NB4 (cell line): ENCODE measurements around a stretch of chr2.

DNA sequence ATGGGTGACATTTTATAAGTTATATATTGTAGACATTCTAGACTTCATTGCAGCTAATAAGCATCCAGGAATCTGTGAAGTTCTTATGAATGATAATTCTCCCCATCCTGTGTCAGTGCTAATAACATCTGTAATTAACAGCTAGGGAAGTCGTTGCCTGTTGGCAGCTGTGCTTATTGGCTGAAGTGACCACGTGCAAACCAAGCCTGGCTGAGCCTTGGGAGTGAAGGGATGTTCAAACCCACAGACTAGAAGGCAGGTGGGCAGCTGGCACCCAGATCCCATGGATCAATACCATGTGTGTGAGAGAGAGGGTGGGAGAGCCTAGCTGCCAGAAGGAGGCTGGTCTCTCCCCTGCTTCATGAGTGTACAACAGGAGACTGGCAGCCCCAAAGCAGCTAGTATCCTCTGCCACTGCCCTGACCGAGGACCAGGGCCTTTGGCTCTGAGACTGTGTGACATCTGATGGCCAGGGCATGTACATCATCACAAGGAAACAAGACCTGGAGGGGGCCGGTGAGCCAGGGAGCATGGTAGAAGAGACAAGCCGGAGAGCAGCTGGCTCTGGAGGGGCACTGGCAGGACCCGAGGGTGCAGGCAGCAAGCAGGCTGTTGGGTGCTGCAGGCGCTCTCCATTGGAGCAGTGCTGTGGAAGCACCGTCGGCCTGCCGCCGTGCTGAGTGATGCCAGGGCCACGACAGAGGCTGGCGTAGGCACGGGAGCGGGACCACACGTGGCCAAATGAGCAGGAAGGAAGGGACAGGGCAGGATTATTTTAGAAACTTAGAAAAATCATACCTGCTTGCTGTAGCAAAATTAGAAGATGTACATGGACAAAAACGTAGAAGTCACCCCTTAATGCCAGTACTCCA, 335.4 kb downstream of the GBX2 start:
- RRBS = no CpG with 5 or more reads among the region's 17 CpGs

DNA sequence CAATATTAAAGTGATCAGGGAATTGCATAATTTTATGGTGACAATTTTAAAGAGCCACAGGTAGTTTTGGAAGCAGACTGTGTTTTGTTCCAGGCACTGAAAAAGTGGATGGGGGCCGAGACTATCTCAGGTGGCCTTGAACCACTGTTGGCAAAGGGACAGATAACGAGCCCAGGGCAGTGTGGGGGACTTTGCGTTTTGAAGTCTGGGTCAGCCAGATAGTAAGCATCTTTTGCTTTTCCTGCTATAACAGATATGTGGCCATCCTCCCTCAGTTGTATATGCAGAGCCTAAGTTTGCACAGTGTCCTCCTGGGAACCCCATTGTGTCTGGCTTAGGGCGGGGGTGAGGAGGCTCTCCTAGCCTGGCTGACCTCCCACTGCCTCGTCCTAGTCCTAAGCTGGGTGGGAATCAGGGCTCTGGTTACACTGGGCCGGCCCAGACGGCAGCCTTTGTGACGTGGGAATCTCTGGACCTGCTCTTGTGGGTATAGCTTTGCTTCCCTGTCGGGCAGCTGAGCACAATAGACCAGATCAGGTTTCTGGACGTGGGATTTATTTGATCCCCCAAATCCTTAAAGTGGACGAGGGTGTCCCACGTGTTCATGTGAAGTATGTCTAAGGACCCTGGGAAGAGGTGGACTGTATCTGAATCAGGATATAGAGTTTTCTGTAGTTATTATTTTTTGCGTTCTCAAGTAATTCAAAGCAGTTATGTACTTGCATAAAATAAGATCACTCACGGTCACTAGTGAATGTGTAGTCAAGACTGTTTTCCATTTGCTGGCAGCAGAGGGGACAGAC, 2.8 kb downstream of the ACKR3 start:
- RRBS = no CpG with 5 or more reads among the region's 14 CpGs

- RRBS = no CpG with 5 or more reads among the region's 9 CpGs
Observed at GRCh38 chr2:236820708-236821084, 251.1 kb downstream of the ACKR3 start.

DNA sequence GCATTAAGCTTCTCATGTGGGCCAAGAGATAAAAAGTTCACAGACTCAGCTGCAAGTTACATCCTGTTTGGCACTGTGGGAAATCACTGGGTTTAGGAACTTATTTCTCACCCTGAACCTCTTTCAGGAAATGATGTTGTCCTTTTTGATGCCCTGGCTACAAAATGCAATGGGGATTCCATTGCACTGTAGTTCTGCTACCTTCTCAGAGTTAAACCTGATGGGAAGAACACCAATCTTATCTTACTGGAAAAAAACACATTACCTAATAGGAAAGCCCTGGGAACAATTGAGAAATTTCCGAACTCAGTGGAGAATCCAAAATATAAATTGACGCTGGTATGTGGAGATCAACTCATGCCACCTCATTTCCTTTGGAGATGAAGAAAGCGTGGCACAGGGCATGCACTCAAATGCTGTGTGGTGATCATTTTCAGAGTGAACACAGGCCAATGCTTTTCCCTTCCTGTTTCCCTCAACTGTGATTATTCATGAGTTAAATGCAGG, 252.0 kb upstream of the COPS8 start:
- RRBS = no CpG with 5 or more reads among the region's 3 CpGs

DNA sequence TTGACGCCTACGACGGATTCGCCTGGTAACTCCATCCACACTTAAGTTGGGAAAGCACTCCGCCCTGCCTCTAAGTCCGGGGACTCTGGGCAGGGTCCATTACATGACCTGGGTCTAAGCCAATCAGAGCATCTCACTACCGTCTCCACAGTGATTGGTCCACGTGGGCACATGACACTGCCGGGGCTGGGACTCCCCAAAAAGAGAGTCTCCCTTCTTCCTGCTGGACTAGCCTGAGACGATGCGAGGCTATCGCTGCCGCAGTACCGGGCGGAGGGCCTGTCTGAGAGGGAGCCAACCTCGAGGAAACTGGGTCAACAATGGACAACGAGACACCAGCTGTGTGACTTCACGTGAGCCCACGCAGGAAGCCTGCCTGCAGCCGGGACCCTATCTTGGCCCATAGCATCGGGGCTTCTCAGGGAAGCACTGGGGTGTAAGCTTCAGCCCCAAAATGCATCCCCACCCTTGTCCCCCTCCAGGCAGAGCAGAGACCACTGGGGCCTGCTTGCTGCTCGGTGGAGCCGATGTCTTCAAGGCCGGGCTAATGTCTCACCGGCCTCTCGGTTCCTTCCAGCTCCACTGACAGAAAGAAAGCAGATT, 21.4 kb upstream of the COPS8 start:
- RRBS = 80% methylated on average over 10 of the region's 26 CpGs

- RRBS = no CpG with 5 or more reads among the region's 5 CpGs
Observed at GRCh38 chr2:237122331-237122693, 36.6 kb downstream of the COPS8 start.

DNA sequence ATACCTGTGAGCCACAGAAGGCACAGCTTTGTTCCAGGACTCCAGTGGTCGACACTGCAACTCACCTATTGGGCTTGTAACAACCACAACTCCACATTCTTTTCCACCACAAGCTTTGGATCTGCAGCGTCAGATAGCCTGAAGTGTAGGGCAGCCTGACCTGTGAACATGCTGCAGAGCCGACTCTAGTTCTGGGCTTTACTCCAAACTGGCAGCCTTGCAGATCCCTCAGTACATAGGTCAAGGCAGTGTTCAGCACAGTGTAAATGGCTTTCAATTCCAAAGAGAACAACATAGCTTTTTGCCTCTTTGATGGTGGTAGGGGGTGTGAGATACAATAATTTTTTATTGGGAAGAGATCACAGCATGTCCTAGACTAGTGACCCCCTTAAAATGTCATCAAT, 149.7 kb downstream of the COPS8 start:
- RRBS = no CpG with 5 or more reads among the region's 3 CpGs

GRCh38 chr2:237290325-237290838, 123.6 kb downstream of the COL6A3 start:
- RRBS = no CpG with 5 or more reads among the region's 14 CpGs

DNA sequence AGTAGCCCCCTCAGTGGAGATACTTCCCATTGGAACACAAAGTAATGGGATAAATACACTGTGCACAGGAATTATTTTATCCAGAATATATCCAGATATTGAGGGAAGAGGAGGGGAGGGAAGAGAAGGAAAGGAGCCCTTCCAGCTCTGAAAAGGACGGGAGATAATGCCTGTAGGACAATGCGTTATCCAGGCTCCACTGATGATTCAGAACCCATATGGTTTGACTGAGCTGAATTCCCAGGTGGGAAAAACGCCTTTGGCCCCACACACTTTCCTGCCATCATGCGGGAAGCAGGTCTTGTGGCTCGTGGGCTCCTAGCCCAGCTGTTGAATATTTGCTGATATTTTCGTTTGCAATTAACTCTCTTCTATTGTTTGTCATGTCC, 9.0 kb downstream of the COL6A3 start:
- RRBS = no CpG with 5 or more reads among the region's 6 CpGs

DNA sequence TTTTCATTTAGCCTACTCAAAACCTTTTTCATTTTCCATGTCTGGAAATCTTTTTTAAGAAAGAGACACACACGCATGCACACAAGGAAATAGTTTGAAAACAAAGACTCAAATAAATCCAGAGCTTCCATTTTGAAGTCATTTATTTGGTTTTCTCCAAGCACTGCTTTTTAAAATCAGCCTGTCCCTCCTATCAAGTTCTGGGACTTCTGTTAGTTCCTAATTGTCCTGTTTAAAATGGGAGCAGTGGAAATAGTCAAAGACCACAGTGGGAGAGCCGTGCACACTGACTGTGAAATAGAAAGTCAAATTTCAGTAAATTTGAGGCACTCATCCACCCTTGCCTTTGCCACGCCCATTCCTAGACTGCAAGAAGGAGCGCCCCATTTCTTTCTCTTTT, 7.7 kb downstream of the COL6A3 start:
- RRBS = no CpG with 5 or more reads among the region's 4 CpGs

DNA sequence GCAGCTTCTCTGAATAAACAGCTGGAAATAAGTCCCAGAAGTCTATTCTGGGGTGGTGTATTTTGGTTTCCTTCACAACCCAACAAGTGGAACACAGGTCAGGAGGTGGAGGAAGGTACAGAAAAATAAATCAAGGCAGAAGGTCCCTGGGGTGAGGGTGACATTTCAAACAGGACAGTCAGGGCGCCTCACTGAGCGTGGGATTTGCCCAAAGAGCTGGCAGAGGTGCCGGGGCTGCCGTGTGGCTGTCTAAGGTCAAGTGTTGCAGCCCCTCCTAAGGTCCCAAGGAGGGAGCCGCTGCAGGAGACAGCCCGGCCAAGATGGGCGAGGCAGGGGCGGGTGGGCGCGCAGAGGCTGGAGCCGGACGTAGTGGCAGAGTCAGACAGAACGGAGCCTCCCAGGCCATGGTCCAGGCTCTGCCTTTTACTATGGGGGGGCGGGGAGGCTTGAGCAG, 27.6 kb upstream of the PRLH start:
- RRBS = 91% methylated on average over 8 of the region's 14 CpGs

DNA sequence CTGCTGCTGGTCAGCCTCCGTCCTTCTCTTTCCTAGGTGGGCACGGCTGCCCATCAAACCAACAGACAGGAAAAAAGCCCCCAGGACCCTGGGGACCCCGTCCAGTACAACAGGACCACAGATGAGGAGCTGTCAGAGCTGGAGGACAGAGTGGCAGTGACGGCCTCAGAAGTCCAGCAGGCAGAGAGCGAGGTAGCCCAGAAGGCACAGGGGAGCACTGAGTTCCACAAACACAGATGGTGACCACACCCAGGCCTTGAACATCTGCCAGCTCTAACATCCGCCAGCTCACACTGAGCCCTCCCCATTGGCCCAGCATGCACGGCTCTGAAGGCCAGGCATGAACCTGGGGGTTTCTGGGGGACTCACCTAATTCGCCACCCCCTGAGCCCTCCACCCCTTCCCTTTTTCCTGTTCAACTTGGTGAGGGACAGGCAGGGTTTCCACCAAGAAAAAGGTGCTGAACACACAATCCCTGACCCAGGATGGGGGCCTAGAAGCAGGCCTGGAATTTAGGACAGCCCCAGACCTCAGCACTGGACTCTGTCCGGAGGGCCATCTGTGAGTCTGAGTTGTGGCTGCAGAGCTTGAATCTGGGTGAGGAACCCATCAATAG, 25.5 kb upstream of the PRLH start:
- RRBS = no CpG with 5 or more reads among the region's 9 CpGs

- RRBS = no CpG with 5 or more reads among the region's 26 CpGs
Observed at GRCh38 chr2:237558511-237559557, 7.5 kb upstream of the PRLH start.

DNA sequence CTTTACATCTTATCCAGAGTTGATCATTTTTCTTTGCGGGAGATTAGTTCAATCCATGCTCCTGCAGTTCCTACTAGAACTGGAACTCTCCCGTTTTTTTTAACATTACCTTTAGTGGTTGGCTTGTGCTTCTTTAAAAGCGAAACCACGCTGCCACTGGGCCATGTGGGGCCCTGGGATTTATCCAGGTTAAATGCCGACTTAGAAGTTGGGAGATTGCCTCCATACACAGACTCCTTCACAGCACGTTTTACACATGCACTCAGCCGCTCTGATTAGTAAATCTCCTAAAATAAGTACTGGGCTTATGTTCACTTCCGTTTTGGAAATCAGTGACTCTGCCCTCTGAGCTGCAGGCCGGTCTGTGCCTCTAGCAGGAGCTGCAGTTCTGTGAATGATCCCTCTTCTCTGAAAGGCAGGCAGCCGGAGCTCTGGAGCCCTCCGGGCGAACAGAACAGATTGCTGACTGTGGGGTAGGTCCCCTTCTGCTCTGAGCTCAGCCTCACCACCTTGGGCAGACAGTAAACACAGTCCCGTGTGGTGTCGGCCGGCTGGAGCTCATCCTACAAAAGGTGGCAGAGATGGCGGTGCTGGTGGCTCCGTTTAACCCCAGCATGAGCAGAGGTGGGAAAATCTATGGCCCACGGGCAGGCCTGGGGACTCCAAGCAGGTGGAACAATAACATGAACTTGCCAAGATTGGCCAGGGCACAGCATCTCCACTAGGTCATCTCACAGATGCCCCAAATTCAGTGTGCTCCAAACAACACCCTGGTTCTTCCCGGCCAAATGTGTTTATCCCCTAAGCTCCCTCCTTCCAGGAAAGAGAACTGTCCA, 9.8 kb upstream of the RAB17 start:
- RRBS = 29% methylated on average over 1 of the region's 19 CpGs

DNA sequence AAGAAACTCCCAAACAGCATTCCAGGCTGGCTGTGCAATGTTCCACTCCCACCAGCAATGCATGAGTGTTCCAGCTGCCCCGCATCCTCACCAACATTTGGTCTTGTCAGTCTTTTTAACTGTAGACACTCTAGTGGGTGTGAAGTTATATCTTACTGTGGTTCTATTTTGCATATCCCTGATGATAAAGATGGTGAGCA, 8.9 kb upstream of the LRRFIP1 start:
- RRBS = no CpG with 5 or more reads among the region's 1 CpG

DNA sequence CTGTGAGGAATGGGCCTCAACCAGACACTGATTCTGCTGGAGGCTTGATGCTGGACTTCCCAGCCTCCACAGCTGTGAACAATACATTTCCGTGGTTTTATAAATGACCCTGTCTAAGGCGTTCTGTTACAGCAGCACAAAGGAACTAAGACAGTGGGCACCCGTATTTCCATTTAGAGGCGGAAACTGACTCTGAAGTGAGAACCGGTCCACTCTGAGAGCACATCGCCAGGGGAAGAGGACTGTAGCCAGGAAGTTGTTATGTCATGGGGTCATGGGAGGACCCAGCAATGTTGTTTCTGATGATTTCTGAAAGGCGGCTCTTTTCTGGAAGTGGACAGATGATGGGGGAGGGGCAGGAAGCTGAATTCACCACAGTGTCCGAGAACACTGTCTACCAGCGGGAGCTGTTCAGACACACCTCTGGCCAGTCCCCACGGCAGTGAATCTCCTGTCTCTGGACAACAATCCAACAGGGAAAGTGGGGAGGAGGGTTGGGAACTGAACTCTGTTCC, 2.2 kb upstream of the LRRFIP1 start:
- RRBS = no CpG with 5 or more reads among the region's 10 CpGs

DNA sequence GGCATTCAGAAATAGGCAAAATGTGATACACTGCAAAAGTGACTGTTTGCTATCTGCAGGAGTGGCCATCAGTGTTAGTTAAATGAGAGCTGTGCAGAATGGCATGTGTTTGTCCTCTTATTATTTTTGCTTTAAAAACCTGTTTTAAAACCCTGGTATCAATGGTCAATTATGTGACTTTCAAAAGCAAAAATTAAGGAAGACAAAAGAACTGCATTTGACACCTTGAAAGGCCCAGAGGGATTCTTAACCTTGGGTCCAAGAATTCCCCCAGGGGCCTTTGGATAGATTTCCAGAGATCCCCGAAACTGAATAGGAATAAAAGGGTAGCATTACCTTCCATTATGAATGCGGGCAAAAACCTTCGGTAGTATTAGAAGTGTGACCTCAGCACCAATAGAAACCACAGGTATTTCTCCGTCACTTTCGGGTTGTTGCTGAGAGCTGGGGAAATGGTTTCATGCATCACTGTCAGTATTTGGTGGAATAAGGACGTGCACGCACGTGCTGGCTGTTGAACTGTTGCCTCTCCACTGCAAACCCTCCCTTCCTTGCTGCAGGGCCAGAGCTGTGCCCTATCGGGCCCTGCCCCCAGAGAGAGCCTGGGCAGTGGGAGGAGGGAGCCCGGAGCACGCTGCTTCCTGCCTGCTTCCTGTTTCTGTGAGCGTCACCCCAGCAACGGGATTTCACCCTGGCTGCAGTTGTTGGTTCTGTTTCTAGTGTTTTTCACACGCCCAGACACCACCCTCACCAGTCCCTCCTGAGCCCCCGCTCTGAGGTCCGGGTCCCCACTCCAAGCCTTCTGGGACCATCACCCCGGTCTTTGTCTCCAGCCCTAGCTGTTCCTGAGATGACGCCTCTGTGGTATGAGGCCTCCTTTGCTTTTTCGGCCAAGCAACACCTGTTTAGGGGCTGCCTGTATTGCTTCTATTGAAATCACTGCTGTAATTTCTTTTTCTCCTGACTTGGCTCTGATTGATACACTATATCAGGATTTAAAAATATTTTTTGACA, 47.3 kb downstream of the LRRFIP1 start:
- RRBS = 0% methylated on average over 1 of the region's 19 CpGs

DNA sequence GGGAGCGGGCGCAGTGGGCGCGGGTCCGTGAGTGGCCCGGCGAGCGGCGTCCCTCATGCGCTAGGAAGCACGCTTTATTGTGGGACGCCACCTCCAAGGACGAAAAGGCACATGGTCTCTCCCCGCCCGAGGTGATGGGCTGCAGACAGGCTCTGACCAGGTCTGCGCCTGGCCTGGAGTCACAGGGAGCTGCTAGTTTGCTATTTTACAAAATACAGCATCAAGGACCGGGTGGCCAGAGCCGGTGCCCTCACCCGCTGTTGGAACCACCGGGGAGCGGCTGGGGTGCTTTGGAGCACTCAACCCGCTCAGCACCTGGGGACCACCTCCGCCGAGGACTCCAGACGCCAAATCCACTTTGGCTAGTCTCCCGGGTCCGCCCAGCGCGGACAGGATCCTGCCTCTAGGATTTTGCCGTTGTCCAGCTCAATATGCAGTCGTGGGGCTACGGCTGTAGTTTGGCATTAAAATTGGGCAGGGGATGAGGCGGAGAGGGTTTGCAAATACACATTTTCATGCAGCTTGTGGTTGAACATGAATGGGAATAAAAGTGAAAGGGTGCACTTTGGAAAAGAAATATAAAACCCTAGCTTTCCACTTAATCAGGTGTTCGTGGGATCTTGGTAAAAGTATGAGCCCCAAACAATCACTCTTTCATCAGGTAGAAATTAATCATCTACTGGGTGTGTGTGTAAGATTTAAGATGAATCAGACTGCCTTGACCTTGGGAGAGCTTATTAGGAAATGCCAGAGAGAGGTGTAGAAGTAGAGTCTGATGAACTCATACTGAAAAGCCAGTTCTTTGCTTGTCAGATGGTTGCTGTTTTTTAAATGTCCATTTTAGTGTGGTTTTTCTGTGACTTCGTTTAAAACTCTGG, 65.5 kb downstream of the LRRFIP1 start:
- RRBS = under 1% methylated on average over 10 of the region's 35 CpGs

GRCh38 chr2:237700463-237701707, 73.5 kb downstream of the LRRFIP1 start:
- RRBS = no CpG with 5 or more reads among the region's 26 CpGs

- RRBS = no CpG with 5 or more reads among the region's 35 CpGs
Observed at GRCh38 chr2:237711211-237712005, 84.0 kb downstream of the LRRFIP1 start.